ReNcell CX (cell line): ENCODE measurements around the genes NPY1R, TKTL2 and KLHL2.

- PRO-cap = no peak
Observed at GRCh38 chr4:159323270-159323719, 220.4 kb downstream of the RAPGEF2 start.

- PRO-cap = no peak
Observed at GRCh38 chr4:159390551-159391159, 287.8 kb downstream of the RAPGEF2 start.

DNA sequence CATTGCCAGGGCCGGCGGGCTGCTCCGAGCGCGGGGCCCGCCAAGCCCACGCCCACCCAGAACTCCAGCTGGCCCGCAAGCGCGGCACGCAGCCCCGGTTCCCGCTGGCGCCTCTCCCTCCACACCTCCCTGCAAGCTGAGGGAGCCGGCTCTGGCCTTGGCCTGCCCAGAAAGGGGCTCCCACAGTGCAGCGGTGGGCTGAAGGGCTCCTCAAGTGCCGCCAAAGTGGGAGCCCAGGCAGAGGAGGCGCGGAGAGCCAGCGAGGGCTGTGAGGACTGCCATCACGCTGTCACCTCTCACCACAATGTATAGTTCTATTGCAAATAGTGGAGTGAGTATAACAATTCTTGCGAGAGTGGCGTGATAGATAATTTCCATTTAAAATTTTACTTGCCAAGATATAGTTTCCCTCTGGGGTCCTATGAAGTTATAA lies 23.3 kb upstream of the NAF1 start:
- PRO-cap = no peak

DNA sequence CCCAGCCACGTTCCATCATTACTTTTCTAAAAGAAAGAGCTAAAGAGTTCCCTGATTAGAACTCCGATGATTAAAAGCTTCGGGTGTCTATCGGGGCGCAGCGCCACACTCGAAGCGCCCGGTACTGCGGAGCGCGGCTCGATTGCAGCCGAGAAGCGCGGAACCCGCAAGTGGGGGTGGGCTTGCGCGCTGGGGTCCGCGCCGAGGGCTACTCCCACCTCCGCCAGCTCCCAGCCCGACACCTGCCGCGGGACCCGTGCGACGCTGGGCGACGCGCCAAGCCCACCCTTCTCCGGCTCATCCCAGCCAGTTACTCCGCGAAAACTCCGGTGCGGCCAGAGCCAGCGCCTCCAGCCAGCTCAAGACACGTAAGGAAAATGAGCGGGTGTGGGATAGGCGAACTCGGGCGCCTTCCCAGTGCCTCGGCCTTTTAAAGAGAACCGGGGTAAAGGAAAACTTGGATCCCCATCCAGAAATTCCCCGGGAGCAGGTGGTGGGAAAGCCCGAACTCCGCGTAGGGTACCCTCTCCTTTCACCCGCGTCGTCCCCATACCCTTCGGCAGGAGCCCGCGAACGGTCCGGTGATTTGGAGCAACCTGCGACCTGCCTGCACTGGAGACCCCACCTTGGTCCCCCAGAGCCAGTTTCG lies 533 bp downstream of the NPY1R start:
- PRO-cap = no peak

DNA sequence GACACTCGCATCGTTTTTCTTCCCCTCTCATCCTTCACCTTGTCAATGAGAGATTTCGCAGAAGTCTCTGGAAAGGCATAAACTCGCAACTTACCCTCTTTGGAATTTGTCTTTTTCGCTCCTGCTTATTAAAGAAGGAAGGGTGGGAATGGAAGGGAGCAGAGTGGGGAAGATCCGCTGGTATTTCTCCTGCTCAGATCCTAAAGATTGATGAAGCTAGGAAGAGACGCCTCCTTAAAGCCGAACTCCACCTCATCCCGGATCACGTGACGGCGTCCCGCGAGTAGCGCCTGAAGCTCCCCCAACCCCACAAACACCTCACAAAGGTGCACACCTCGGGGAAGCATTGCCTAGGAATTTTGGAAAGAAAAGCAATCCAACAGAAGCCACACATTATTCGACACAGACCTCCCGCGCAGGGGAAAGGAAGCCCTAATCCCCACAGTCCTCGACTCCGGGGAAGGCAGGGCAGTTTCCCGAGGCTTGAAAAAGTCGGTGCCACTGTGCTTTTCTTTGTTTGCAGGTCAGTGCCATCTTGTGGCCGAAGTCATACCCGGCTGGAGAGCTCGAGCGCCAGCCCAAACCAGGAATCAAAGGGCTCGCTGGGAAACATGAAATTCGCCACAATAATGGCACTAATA lies at the start of gene NPY1R:
TSS of gene NPY1R (minus strand) at position 209 of the 641 bp plus-strand sequence.
- PRO-cap = no peak

GRCh38 chr4:163473539-163474072 lies at the start of gene TKTL2:
Gene TKTL2 (minus strand): TSS chr4:163473754.
- PRO-cap = no peak

- PRO-cap = no peak
Observed at GRCh38 chr4:163610631-163611065, 116.2 kb downstream of the TMA16 start.

DNA sequence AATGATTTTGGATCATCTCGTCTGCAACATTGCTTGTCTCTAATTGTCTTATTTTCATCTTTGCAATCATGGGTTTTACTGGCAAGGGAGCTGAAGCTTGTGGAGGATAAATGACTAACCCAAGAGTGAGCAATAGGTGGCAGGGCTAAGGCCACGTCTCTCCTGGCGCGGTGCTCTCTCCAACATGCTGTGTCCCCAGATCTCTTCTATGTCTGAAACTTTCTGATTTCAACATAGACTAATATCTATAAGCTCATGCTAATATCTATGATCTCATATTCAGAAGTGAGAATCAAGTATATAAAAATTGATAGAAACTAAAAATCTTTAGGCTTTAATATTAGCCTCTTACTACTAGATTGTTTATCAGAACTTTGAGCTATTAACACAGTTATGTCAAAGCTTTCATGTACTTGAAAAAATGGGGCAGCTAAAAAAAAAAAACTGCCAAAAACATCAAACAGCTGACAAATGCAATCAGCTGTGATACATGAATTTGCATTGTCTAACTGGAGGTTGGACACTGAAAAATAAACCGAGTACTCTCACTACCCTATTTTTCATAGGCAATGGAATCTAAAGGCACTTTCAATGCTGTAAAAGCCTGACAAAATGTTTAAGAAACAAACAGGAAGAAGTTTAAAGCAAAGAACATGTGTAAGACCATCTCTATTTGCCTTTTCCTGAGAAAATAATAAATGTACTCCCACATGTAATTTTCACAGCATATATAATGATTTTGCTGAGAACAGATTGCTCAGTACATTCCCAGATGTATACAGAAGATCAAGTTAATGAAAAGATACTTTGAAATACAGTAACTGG lies 169.2 kb downstream of the TMA16 start:
- PRO-cap = no peak

- PRO-cap = no peak
Observed at GRCh38 chr4:164136003-164136584, 247.7 kb downstream of the MARCHF1 start.

DNA sequence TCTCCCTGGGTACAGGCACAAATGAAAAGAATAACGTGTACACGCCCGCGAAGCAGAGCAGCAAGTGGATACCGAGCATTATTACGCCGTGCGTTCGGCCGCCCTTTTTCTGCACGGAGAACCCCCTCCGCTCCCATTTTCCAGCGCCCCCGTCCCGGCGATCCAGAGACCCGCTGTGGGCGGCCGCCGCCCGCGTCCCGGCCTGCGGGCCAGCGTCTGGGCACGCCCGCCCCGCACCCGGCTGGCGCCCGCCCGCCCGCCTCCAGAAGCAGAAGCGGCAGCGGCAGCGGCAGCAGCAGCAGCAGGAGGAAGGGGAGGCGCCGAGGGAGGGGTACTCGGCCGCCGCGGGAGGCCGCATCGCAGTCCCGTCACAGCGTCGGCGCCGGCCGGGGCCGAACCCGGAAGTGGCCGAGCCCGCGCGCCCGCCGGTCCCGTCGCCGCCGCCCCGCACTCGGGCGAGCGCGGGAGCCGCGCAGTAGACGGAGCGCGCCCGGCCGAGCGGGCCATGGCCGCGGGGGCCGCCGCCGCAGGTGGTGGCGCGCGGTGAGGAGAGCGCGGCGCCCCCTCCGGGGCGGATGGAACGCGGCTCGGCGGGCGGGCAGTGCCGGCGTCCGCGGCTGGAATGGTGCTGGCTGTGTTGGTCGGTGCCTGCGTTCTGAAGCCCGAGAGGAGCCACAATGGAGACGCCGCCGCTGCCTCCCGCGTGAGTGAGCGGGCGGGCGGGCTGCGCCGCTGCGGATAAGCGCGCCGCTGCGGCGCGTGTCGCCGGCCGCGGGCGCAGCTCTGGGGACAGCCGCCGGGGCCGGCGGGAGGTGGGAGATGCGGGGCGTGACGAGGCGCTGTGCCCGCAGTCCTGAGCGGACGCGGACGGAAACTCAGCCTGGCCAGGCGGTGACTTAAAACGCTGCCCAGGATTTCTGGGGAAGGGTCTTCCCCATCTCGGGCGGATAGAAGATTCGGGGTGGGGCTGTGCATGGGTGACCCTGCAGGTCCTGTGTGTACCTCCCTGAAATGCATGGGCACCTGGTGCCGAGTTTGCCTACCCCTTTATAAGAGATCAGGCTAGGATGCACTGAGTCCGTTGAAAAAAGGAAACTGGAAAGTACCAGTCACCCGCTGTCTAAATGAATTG lies at the start of gene KLHL2:
TSS of gene KLHL2 (plus strand) at position 362 of the 1,132 bp plus-strand sequence.
- PRO-cap = bidirectional peak, plus-strand start at position 368 of the sequence, minus-strand start at position 264 of the sequence; bidirectional peak, plus-strand start at position 484 of the sequence, minus-strand start at position 400 of the sequence; bidirectional peak, plus-strand start at position 786 of the sequence, minus-strand start at position 703 of the sequence

DNA sequence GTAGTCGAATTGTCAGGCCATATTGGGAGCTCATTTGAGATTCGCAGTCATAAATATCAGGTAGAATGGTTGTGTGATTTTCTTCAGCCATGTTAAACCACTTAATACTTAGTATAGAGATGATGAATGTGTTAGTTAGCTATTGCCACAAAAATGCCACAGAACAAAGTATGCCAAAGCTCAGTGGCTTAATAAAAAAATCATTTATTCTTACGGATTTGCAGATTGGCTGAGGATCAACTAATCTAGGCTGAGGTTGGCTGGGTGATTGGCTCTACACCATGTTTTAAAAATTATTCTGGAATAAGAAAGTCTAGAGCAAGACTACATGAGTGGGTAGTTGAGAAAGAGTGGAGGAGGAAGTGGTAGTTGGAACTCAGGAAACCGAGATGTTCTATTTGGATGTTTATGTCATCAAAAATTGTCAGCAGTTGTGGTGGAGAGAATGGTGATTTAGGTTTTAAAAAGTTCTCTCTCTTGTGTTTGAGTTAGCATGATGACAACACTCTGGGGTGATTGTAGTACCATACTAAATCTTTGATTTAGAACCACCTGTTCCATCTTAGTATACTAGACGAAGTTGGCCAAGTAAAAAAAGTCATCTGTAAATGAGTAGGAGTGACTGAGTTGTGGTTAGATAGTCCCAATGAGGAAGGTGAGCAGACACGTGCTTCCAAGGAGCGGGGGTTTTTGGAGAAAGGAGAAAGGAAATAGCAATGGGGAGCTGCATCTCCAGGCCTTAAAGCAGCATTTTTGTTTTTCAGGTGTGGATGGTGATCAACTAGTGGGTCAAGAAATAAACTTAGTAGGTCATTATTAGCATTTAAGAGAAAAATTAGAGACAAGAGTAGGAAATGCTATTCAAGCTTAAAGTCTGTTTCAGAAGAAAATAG lies 31.4 kb downstream of the GK3 start:
- PRO-cap = no peak

DNA sequence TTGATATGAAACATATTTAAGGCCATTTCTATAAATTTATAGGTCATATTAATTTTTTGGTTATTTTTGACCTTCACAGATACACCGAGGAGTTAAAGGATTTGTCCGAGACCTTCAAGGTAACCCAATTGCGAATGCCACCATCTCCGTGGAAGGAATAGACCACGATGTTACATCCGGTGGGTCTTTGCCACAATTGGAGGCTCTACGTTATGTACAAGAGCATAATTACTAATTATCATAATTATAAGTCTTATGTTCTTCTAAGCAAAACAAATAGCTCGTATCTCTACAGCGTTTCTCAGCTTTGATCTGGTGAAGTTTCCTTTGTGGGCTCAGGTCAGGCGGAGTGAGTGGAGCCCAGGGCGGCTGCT lies 114.3 kb downstream of the CPE start:
- PRO-cap = no peak

DNA sequence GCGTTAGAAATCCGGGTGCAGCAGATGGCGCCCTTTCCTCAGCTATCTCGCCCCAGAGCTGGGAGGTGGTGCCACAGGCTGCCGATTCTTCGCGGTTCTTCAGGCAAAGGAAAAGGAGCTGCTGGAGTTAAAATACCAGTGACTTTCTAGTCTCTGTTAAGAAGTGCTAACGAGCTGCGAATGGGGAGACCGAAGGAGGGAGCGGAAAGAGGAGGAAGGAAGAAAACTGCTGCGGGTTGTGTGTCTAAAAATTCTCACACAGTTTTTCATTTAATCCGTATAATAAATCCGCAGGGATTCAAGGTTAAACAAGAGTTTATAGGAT lies 114.6 kb downstream of the CPE start:
- PRO-cap = no peak

DNA sequence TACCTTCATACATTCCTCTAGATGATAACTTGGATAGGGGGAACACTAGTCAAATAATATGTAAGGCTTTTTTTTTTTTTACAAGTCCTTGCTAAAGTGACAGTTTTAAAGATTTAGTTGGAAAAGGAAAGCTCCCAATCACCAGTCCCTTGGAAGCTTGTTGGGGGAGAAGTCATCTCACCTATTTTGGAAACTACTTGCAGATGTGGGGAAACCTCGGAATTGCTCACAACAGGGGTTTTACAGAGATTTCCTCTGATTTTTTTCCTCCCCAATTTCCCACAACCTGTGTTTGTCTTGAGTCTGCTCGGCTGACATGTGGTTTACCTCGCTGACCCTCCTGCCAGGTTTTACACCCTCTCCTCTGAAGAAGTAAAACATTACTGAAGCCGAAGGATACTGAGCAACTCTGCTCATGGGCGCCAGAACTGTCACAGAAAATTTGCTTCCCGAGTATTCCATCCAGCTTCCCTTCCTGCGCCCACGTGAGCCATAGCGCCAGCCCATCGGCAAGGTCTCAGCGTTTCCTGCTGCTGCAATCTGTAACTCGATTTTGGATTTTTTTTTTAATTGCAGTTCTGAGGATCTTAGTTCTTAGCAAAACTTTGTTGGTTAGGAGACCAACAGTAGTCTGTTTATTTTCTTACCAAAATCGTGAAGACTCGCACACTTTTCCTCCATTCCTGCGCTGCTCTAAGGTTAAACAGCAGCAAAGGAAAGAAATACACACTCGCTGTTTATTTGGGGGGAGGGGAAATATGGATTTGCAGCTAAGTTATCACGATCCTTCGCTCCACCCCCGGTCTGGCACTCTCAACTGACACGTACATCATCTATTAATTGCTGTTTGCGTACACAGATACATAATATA lies 661 bp upstream of the TLL1 start:
- PRO-cap = no peak

GRCh38 chr4:166501879-166502315 lies 628.9 kb downstream of the TLL1 start:
- PRO-cap = no peak

DNA sequence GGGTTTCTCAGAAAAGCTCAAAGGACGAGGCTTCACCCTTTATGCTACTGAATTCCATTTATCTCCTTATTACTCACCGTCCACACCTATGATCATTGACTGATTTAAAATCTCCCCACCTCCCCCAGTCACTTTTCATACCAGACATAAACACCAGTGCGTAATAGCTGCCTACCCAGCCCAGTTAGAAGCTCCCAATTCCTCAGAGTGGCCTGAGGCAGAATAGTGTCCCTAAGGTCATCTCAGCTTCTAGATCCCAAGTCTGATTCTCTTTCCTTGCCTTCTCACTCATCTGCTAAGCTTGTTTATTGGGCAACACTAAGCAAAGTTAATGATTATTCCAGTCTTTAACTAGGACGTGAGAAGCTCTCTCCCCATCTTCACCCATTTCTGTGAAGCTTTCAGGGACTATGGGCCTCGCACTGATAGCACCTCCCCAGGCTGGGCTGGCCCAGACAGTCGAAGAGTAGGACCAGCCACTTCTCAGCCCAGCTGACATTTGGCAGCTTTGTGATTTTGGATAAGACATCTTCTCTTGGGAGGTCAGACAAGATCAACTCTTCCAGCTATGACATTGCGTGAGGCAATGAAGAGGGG lies 7.2 kb upstream of the DDX60L start:
- PRO-cap = no peak

GRCh38 chr4:168540906-168541426 lies 44.1 kb downstream of the PALLD start:
- PRO-cap = no peak

GRCh38 chr4:168654521-168654870 lies 157.6 kb downstream of the PALLD start:
- PRO-cap = no peak

DNA sequence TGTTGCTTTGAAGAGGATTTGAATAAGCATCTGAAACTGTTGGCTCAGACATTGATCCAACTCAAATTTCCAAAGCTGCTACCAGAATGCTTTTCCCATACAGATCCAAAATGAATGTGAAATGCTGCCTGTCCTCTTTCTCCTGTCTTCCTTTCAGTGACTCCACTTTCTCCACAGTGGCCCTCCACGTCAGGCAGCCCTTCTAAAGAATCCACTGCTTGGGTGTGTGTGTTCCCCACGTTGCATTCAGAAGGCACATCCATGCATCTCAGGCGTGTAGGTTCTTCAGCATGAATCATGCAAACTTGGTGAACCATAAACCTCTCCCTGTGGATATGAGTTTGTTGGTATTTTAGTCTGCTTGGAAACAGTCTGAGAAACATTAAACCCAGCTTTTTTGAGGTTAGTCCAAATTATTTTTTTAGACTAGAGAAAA lies 251.8 kb downstream of the CBR4 start:
- PRO-cap = no peak

- PRO-cap = bidirectional peak, plus-strand start at chr4:168785361, minus-strand start at chr4:168785342
Observed at GRCh38 chr4:168784839-168785602, 225.0 kb downstream of the CBR4 start.